Skeletal muscle cell (primary cell): Measurements from ENCODE around the genes TMIE, PRSS50, PTH1R and SMARCC1.

GRCh38 chr3:46628851-46629443, 16.6 kb downstream of the FAM240A start:
- RRBS = no CpG with 5 or more reads among the region's 13 CpGs

DNA sequence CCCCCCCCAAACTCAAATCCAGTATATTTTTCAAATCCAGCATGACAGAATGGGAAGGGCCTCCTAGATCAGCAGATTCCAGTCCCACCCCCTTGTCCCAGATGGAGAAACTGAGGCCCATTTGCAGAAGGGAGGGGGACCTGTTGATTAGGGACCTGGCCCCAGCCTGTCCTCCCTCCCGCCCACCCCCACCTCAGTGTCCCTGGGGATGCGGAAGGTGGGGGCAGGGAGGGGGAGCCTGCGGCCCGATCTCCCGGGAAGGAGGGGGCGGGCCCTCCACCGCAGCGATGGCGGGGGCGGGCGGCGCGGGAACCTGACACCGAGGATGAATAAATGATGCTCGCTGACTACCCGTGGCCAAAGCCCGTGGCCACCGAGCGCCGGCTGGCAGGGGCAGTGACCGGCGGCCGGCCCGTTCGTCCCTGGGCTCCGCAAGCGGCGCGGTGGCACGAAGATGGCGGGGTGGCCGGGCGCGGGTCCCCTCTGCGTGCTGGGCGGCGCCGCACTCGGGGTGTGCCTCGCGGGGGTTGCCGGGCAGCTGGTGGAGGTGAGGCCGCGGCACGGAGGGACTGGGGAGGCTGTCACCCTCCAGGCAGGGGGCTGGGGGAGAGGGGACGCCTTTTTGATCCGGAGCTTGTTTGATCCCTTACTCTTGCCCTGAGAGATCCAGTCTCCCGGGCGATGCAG, at the start of gene TMIE:
TMIE (plus strand) TSS at position 359 of the 687 bp plus-strand sequence.
- RRBS = 3% methylated on average over 22 of the region's 49 CpGs

- RRBS = 42% methylated on average over 13 of the region's 52 CpGs
Measured at GRCh38 chr3:46717550-46718107, at the start of gene PRSS50. Gene PRSS50, minus strand, starts transcription at chr3:46717869.

DNA sequence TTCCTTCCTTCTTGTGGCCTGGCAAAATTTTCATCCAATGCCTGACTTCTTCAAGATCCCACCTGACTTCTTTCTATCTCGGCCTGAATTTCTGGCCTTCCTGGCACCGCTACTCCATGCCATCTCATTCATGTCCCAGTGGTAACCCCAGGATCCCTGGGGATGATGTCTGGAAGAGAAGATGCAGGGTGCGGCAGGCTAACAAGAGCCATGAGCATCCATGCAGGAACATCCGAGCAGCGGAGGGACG, 11.0 kb downstream of the MYL3 start:
- RRBS = no CpG with 5 or more reads among the region's 6 CpGs

- RRBS = 76% methylated on average over 4 of the region's 12 CpGs
Measured at GRCh38 chr3:46871126-46871660, 6.3 kb upstream of the PTH1R start.

GRCh38 chr3:46877436-46877884, at the start of gene PTH1R:
Gene PTH1R, plus strand, starts transcription at chr3:46877721.
- RRBS = no CpG with 5 or more reads among the region's 4 CpGs

DNA sequence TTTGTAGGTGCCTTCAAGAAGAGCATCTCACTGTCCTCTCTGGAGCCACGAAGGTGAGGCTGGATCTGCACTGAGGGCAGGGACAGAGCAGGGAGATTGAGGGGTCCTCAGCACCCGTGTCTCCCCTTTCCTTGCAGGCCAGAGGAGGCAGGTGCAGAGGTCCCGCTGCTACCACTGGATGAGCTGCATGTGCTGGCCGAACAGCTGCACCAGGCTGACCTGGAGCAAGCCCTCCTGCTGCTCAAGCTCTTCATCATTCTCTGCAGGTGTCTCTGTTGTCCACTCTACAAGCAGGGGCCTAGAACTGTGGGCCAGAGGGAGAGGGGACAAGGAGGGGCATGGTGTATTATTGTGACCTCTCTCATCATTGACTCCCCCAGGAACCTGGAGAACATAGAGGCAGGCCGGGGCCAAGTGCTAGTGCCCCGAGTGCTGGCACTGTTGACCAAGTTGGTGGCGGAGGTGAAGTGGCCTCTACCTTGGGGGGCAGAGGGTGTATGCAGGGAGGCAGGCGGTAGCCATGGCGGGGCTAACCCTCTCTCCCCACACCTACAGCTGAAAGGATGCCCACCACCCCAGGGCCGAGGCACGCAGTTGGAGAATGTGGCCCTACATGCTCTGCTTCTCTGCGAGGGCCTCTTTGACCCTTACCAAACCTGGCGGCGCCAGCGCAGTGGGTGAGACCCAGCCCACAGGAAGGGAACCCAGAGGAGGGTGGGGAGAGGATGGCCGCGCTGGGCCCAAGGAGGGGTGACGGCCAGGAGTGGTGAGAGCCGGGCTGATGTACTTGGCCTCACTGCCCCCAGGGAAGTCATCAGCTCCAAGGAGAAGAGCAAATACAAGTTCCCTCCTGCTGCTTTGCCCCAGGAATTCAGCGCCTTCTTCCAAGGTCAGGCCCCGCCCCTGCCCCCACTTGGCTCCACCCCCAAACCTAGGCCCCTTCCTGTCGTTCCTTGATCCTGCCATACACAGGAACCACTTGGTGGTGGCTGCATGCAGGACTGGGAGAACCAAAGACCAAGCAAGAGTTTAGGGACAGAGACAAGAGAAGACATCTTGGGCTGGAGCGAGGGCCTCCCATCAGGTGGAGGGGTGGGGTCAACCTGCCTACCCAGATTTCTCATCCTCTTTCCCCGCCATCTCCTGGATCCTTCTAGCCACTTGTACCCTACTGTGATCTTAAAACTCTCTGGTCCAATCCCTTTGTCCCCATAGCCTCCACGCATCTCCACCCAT, 9.7 kb downstream of the NBEAL2 start:
- RRBS = no CpG with 5 or more reads among the region's 25 CpGs

DNA sequence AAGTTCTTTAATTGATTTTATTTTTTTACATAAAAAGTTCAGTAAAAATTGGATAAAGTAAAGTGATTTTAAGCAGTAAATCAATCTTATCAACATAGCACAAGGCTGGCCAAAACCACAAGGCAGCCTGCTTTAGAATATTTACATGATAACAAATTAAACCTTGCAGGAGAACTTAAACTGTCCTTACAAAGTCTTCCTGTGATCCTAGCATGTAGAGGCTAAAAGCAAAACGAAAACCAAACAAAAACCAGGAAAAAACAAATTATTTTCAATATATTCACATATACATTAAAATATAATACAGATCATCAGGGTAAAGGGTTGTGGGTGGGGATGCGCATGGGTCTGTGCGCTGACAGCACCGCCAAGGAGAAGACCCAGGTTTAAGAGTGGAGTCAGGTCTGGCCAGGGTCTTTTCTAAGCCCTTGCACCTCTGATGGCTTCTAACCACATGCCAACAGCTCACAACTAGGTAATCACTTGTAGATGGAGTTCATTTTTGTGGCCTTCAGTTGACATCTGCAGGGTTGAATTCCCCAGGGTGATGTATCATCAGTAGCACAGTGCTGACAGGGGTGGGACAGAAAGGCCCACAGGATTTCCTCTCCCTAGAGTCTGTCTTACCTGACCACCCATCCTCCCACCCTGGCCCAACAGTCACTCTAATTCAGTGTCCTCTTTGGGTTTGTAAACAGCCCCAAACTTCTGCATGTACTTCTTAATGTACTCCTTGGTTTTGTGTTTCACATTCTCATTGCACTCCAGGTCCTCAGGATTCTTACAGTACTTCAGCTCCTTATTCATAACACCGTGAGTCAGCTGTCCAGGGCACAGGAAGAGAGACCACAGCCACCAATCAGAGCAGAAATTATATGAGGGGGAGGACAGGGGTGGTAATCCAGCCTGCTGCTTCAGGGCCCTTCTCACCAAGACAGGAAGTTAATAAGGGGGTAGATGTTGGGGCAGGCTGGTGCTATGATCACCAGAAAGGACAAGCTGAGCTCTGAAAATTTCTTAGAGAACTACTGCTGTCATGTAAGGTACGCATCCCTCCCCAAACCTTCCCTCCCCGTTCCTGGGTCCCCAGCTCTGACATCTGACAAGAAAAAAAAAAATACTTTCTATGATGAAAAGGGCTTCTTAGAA, 37.3 kb downstream of the NBEAL2 start:
- RRBS = no CpG with 5 or more reads among the region's 7 CpGs

DNA sequence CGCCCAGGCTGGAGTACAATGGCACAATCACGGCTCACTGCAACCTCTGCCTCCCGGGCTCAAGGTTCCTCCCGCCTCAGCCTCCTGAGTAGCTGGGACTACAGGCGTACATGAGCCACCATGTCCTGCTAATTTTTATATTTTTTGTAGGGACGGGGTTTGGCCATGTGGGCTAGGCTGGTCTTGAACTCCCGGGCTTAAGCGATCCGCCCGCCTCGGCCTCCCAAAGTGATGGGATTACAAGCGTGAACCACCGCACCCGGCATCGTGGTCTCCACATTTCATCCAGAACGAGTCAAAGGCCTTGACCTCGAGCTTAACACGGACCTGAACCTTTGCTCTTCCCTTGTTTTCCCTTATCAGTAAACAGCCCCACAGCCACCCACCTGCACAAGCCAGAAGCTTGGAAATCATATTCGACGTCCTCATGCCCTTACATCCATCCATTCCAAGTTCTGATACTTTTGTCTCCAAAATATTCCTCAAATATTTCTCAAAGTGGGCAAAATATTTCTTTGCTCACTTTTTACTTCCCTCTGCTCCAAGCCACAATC, 1.3 kb upstream of the PTPN23 start:
- RRBS = no CpG with 5 or more reads among the region's 20 CpGs

DNA sequence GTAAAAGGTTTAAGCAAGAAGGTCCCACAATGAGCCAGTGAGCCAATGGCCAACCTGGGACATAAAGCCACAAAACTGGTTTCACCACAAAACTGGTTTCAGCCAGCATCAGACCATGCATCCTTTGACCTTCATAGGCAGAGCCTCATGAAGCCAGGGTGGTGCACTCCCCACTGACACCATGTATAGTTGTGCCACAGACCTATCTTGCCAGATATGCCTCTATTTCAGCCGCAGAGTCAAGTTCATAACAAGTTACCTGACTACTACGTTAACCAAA, 41.9 kb downstream of the SCAP start:
- RRBS = no CpG with 5 or more reads among the region's 2 CpGs

- RRBS = under 1% methylated on average over 9 of the region's 39 CpGs
Measured at GRCh38 chr3:47474811-47475649, 711 bp downstream of the SCAP start.

DNA sequence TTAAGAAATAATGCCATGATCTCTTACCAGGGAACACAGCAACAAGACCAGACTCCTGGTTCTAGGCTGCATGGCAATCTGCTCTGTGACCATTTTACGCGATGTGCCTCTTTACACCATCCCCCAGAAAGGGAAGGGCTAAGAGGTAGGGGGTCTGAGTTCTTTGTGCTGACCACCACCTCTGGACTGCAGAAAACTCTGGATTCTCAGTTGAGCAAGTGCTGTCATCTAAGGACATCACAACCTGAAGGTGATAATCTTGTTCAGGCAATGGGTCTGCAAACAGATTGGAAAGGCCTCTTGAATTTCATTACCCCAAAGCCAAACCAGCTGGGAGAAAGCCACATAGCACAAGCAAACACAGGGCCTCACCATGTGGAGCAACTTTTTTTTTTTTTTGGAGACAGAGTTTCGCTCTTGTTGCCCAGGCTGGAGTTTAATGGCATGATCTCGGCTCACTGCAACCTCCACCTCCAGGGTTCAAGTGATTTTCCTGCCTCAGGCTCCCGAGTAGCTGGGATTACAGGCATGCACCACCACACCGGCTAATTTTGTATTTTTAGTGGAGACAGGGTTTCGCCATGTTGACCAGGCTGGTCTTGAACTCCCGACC, 3.9 kb upstream of the CSPG5 start:
- RRBS = no CpG with 5 or more reads among the region's 8 CpGs

- RRBS = 1% methylated on average over 41 of the region's 95 CpGs
Measured at GRCh38 chr3:47781589-47782692, at the start of gene SMARCC1. Gene SMARCC1, minus strand, starts transcription at chr3:47781893.

- RRBS = under 1% methylated on average over 10 of the region's 42 CpGs
Measured at GRCh38 chr3:48186721-48187855, 1.1 kb downstream of the CDC25A start.

DNA sequence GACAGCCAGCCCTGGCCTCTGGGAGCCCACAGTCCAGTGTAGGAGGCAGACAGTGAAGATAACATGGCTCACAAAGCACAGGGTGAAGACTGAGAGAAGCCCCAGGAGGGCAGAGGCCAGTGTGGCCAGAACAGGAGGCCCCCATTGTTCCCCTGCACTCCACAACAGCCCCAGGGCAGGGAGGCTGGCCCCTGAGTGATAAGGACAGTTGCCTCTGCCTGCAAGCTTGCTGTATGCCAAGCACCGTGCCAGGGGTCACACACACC, 4.1 kb downstream of the TREX1 start:
- RRBS = no CpG with 5 or more reads among the region's 1 CpG

GRCh38 chr3:48597785-48598102, 2.6 kb upstream of the COL7A1 start:
- RRBS = no CpG with 5 or more reads among the region's 8 CpGs

GRCh38 chr3:48926366-48926979, 7.8 kb downstream of the ARIH2 start:
- RRBS = 91% methylated on average over 1 of the region's 12 CpGs

DNA sequence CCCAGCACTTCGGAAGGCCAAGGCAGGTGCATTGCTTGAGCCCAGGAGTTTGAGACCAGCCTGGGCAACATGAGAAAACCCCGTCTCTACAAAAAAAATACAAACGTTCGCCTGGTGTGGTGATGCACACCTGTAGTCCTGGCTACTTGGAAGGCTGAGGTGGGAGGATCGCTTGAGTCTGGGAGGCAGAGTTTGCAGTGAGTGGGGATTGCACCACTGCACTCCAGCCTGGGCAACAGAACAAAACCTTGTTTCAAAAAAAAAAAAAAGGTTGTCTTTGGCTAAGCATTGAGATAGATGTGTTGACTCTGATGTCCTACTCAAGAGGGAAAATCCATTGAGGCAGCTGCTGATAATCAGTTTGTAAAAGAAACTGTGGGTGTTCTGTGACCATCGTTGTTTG, 9.0 kb upstream of the P4HTM start:
- RRBS = no CpG with 5 or more reads among the region's 6 CpGs